Bronchial lymph node (tissue), 1 donor: Measurements from ENCODE around the genes PIP5K1C and PIAS4.

DNA sequence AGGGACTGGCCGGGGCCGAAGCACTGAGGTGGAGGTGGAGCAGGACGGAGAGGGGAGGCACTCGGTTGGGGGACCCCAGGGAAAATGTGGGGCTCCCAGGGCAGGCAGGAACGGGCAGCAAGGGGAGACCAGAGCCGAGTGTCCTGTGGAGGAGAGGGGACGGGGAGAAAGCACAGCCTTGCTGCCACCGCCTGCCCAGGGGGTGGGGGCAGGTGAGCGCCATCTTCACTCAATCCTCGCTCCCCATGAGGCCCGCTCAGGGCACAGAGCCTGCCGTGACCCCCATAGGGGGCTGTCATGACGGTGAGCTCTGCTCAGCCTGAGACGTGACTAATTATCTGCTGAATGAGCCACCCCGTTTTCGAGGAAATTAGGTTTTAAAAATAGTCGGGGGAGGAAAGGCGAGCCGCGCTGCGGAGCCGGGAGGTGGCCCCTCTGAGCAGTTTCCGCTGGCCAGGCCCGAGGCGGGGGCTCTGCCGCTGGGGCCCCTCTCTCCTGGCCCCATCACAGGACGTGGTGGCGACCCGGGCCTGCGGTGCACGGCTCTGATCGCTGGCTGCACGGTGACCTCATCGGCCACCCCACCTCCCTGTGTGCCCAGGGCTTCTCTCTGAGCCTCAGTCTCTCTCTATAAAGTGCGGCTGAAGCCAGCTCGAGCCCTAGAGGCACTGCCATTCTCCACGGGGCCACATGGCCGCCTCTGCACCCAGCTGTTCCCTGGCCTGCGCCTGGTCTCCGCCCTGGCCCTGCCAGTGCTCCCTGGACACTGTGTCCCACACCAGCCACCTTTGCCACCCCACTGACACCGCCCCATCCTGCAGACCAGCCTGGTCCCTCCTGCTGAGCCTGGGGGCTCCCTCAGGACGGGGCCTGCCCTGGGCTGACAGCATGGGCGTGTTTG, 28.5 kb downstream of the PIP5K1C start:
- PRO-cap: unidirectional peak, minus-strand start at position 336 of the sequence

GRCh38 chr19:3699815-3701147, at the start of gene PIP5K1C:
TSS of gene PIP5K1C (minus strand) at chr19:3700468.
- PRO-cap: unidirectional peak, minus-strand start at chr19:3700451

- PRO-cap: bidirectional peak, plus-strand start at chr19:4007758, minus-strand start at chr19:4007479
These were observed at the start of gene PIAS4 for GRCh38 chr19:4006901-4007865. TSS of gene PIAS4 (plus strand) at chr19:4007736.

- PRO-cap: no peak
These were observed 29.6 kb downstream of the ZBTB7A start for GRCh38 chr19:4036919-4037748.

DNA sequence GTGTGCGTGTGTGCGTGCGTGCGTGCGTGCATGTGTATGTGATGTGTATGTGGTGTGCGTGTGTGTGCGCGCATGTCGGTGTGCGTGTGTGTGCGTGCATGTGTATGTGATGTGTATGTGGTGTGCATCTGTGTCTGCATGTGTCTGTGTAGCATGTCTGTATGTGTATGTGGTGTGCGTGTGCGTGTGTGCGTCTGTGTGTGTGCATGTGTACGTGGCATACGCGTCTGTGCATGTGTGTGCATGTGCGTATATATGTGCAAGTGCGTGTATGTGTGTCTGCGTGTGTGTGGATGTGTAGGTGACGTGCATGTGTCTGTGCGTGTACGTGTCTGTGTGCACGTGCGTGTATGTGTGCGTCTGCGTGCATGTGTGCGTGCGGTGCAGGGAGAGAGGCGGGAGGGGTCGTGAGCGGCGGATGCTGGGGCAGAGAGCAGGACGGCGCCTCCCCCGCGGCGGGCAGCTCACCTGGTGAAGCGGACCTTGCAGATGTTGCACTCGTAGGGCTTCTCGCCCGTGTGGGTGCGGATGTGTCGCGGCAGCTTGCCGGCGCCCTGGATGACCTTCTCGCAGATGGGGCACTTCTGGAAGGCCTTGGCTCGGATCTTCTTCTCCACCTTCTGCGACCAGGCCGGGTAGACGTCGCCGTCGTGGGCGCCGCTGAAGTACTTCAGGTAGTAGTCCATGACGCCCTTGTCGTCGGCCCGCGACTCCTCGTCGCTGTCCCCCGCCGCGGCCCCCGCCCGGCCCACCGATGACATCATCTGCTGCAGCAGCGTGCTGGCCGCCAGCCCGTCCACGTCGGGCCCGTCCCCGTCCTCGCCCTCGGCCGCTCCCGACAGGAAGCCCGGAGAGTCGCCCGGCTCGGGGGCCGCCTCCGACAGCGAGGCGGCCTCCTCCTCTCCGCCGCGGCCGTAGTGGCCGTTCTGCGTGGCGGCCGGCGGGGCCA, 12.9 kb downstream of the ZBTB7A start:
- PRO-cap: no peak

GRCh38 chr19:4083905-4084777, 17.4 kb upstream of the ZBTB7A start:
- PRO-cap: unidirectional peak, minus-strand start at chr19:4084365; unidirectional peak, minus-strand start at chr19:4084467; unidirectional peak, minus-strand start at chr19:4084521

- PRO-cap: no peak
These were observed 20.8 kb downstream of the MAP2K2 start for GRCh38 chr19:4102880-4103754.

GRCh38 chr19:4341346-4341786, 2.0 kb upstream of the MPND start:
- PRO-cap: no peak

DNA sequence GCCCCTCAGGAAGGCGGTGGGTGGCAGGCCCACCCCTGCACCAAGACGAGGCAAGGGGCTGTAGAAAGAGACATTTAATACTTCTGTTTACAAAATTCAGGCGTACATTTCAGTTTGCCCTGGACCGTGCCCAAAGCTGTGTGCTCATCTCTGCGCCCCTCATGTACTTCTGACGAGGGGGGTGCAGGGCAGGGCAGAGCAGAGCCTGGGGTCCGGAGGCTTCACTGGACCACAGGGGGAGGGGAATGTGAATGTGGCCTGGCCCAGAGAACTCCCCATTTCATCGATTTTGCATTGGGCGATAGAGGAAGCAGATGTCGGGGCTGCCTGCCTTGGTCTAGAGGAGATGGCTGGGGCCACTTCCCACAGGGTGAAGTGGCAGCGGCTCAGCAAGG, 16.9 kb downstream of the MPND start:
- PRO-cap: no peak

- PRO-cap: unidirectional peak, minus-strand start at chr19:4375626
These were observed 25.0 kb downstream of the SH3GL1 start for GRCh38 chr19:4375035-4376130.

DNA sequence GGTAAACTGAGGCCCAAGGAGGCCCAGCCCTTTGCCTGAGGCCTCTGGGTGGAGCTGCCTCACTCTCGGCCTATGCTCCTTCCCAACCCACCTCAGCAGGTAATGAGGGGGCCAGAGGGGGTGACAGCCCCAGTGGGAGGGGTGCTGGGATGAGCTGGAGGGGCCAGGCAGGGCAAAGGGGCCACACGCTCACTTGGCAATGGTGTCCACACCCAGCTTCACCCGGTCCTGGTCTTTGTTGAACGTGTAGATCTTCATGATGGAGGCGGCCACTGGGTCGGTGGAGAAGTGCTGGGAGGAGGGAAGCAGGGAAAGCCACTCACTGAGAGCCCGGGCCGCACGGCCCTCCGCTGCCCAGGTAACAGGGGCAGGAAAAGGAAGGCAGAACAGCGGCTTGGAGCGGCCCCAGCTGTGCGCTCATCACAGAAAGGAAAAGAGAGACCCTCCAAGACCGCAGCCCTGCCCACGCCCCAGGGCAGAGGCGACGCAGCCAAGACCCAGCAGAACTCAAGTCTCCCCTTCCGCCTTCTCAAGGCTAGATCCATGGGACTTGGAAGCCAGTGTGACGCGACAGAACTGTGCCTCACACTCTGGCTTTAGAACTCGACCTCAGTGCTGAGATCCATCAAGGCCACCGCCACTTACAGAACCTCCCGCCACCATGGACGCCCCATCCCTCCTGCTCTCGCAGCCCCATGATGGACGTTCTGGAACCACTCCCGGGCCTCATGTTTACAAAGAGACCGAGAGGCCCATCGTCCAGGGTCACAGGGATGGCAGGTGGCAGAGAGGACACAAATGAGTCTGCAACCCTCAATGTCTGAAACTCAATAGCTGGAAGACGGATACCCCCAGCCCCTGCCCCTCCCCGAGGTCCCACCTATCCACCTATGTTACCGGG, 9.2 kb downstream of the UBXN6 start:
- PRO-cap: no peak

- PRO-cap: bidirectional peak, plus-strand start at chr19:4457474, minus-strand start at chr19:4457287
These were observed 989 bp downstream of the UBXN6 start for GRCh38 chr19:4456242-4457368.

- PRO-cap: no peak
These were observed 1.5 kb downstream of the PLIN4 start for GRCh38 chr19:4516419-4517542.

DNA sequence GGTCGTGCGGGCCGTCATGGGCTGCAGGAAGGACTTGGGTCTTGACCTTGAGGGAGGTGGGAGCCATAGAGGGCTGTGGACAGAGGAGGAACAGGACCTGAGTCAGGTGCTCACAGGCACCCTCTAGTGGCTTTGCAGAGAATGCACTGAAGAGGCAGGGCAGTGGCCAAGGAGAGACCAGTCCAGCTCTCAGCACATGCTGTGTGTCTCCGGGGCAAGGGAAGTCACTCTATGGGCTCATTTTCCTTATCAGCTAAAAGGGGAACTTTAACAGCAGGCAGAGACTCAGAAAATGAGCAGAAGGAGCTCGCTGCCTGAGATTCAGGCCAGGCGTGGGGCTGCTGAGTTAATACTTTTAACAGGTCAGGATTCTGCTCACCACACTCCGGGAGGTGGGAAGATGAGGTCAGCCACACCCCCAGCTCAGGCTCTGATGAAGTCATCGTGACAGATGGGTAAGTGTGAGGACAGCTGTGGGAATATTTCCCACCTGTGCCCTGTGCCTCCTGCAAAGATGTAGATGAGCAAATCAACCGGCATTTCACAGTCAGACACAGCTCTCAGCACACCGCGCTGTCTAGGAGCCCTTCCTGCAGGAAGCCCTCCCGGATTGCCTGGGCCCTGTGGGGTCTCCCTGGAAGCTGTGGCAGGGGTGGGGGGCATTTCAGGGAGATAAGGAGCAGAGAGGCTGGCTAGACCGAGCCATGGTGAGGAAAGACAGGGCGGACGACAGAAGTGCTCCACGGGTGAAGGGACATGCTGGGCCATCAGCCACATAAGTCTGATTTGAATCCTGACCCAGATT, 5.8 kb upstream of the TNFAIP8L1 start:
- PRO-cap: no peak

- PRO-cap: no peak
These were observed 24.4 kb downstream of the DPP9 start for GRCh38 chr19:4699207-4699608.

GRCh38 chr19:4724426-4725080, 911 bp upstream of the DPP9 start:
- PRO-cap: no peak

DNA sequence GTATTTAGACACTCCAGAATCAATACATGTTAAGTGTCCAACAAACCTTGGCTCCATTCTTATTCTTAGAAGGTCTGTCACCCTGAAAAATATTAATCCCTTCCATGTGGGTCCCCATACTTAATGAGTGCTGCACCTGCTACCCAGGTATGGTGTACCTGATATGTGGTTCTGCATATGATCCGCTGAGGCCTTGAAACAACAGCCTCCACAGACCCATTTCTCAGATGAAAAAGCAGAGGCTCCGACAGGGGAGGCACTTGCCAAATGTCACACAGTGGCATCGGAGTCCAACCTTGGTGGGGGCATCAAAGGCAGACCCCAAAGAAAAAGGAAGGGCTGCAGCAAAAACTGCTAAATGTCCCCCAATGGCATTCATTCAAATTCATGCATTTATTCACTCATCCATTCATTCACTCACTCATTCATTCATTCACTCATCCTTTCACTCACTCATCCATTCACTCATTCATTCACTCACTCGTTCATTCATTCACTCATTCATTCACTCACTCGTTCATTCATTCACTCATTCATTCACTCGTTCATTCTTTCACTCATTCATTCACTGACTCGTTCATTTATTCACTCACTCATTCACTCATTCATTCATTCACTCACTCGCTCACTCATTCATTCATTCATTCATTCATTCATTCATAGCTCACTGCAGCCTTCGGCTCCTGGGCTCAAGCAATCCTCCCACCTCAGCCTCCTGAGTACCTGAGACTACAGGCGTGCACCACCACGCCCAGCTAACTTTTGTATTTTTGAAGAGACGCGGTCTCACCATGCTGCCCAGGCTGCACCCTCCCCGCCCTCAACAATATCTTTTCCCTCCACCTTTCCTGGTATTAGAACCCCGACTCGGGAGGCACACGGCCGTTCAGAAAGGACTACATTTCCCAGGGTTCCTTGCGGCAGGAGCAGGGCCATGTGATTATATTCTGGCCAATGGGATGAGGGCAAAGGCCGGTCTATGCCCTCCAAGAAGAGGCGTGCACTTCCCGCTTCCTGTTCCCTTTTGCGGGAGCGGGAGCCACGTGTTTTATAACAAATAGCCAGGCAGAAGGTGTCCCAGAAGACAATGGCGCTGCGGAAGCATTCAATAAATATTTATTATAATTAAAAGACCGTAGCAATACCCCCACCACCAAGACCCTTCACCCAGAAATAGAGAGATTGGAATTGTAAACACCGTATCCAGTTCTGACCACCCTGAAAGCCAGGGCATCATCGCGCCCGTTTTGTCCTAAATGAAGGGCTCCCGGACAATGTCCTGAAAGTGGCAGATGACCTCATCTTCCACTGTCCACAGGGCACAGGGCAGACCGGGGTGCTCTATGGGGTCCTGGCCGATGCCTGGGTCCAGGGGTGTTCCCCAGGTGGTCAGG, 16.2 kb downstream of the TICAM1 start:
- PRO-cap: no peak

- PRO-cap: no peak
These were observed 14.8 kb downstream of the TICAM1 start for GRCh38 chr19:4816226-4817514.

GRCh38 chr19:4910631-4911463, 1.5 kb downstream of the UHRF1 start:
- PRO-cap: no peak

DNA sequence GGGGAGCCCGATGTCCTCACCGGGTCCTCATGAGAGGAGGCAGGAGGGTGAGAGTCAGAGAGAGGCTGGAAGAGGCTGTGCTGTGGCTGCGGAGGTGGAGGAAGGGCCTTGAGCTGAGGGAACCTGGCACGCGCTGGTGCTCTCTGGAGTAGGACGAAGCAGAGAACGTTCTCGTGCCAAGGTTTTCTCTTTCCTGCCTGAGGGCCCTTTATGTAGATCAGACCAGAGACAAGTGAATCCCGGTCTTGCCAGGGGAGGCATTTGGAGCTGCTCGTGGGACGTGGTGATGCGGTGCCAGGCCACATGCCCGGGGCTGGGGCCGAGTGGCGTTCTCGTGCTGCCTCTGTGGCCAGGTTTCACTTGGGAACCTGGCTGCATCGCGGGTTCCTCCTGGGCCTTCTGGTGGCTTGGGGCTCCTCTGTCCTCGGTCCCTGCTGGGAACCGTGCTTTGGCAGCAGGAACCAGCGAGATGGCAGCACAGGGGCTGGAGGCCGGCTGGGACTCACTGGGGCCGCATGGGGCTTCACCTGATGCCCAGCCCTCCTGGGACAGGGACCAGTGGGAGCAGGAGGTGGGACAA, 54.3 kb downstream of the KDM4B start:
- PRO-cap: no peak